Urinary bladder (tissue), 3 donors: ENCODE measurements around the gene RPL41.

DNA sequence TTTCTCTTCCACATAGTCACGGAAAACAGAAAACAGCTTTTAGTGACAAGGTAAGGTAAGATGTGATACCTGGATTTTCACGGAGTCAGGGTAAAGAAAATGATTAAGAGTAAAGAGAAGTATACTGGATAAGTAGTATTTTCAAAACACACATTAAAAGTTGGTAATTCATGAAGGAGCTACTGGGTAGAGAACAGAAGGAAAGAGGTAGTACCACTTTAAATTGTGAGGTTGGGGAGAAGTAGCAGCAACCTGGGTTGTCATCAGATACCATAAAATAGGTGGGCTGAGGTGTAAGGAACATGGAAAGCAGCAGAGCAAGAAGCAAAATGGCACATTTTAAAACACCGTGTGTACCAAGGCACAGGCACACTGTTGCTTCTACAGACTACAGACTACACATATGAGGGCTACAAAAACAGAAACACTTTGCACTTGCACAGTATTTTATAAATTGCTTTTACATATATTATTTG is 1.9 kb downstream of the PYM1 start:
- PRO-cap: no peak
- RAMPAGE, long total RNA: no peak

GRCh38 chr12:55933208-55934028 is 2.5 kb downstream of the DGKA start:
- PRO-cap: unidirectional peak, minus-strand start at chr12:55933282
- RAMPAGE, long total RNA: no peak

- PRO-cap: no peak
- RAMPAGE, long total RNA: no peak
Observed at GRCh38 chr12:55934038-55934356, 3.0 kb downstream of the DGKA start.

DNA sequence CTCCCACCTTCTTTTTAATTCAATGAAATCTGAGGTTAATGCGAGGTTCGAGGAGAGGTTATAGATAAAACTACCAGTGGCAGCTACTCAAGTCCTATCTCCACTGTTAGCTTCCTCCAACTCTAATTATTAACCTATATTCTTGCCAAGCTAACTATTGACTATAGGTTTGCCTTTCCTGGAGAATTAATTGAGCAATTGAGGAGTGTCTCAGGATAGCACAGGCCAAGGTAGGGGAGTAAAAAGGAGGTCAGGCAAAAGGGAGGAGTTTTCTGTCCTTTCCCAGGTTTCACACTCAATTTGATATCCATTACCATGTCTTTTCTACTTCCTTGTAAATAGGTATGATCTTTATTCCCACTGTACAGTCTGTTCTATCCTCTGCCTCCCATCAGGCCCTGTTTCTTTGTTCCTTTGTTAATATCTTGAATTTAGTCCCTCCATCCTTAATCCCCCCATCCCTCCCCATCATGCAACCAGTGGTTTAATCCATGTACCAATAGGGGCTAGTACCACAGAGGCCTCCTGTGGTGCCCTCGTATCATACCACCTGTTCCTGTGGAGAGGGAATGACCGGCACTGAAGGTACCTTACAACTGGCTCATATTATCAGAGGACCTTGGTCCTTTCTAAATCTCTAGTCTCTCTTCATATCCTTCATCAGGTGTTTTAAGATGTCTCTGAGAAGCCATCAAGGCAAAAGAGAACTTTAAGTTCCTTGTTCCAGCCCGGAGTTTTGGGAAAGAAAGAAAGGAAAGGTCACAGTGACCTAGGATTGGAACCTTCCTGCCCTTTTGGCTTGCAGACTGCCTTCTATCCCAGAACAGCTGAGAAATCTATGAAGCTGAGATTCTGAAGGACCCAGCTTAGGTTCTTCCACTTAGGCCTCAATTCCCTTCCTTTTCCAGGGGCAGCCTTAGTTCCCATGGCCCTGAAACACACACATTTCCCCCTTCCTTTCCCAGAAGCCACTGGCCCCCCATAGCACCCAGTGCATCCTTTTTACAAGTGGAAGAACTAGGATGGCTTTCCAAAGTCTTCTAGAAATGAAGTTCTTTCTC is 3.5 kb upstream of the SUOX start:
- PRO-cap: no peak
- RAMPAGE, long total RNA: no peak

GRCh38 chr12:56031880-56032633 is 9.7 kb upstream of the RPS26 start:
- PRO-cap: no peak
- RAMPAGE, long total RNA: no peak

GRCh38 chr12:56045334-56046022 is 3.8 kb downstream of the RPS26 start:
- PRO-cap: no peak
- RAMPAGE, long total RNA: no peak

DNA sequence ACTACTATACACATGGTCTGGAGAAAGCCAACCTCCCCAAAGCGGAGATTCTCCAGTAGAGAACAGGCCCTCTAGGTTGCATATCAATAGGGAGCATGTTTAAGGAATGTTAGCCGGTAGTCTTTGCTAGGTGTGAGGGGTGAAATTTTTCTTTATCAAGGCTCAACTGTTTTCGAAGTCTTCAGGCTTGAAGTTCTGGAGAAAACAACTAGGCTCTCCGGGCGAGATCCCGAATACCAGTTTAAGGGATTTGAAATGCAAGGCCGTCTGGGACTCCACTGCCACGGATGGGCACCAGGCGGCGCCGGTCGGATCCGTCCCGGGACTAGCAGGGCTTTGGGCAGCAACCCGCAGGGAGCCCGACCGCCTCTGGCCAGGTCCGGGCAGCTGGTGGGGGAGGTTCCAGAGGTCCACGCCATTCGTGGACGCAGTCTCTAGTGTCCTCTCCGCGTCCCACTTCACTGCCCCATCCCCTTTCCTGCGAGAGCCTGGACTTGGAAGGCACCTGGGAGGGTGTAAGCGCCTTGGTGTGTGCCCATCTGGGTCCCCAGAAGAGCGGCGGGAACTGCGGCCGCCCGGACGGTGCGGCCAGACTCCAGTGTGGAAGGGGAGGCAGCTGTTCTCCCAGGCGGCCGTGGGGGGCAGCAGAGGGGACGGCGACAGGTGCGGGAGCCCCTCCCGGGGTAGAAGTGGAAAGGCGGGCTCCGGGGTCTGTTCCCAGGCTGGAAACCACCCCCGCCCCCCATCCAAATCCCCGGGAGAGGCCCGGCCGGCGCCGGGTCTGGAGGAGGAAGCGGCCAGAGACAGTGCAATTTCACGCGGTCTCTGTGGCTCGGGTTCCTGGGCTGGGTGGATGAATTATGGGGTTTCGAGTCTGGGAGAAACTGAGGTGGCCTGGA is 925 bp upstream of the ERBB3 start:
- PRO-cap: no peak
- RAMPAGE, long total RNA: no peak

DNA sequence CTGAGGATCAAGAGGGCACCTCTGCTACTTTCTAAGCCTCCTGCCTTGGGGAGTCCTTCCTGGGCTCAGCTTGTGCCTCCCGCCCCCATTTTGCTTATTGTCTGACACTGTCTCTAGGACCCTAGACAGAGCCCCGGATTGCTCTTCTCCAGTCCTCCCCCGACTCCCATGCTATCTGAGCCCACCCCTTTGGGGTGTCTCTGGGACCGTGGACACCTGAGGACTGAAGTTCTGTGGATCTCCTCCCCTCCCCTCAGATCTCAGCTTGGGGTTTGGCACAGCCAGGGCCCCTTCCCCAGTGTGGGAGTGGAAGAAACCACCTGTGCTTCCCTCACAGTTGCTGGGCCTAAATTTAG is 1.2 kb downstream of the ERBB3 start:
- PRO-cap: no peak
- RAMPAGE, long total RNA: no peak

DNA sequence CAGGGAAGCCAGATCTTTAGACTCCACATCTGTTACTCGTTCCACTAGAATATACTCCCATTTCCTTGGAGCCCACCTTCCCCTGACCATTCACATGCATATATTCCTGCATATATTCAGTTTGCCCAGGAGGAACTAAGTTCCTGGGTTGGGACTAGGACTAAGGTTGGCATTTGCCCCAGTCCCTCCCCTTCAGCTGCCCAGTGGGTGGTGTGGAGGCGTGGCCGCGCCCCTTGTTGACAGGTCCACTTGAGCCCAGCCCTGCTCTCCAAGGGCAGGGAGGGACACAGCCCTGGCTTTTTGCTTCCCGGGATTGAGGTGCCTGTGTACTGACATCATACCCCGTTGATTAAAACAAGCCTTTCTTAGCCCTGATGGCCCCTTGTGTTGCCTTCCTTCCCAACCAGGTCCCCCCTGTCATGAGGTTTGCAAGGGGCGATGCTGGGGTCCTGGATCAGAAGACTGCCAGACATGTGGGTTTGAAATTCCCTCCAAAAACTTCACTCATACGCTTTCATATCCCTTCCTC is 7.3 kb downstream of the ERBB3 start:
- PRO-cap: no peak
- RAMPAGE, long total RNA: no peak

- PRO-cap: no peak
- RAMPAGE, long total RNA: no peak
Observed at GRCh38 chr12:56102968-56103635, 1.3 kb upstream of the PA2G4 start.

- PRO-cap: bidirectional peak, plus-strand start at chr12:56116613, minus-strand start at chr12:56116537
- RAMPAGE, long total RNA: start-site peak on the plus strand at chr12:56116629-56116673, 8,411 and 4,741 reads in 2 replicates
Observed at GRCh38 chr12:56116413-56117520, at the start of gene RPL41. RPL41 (plus strand) TSS chr12:56116633.

DNA sequence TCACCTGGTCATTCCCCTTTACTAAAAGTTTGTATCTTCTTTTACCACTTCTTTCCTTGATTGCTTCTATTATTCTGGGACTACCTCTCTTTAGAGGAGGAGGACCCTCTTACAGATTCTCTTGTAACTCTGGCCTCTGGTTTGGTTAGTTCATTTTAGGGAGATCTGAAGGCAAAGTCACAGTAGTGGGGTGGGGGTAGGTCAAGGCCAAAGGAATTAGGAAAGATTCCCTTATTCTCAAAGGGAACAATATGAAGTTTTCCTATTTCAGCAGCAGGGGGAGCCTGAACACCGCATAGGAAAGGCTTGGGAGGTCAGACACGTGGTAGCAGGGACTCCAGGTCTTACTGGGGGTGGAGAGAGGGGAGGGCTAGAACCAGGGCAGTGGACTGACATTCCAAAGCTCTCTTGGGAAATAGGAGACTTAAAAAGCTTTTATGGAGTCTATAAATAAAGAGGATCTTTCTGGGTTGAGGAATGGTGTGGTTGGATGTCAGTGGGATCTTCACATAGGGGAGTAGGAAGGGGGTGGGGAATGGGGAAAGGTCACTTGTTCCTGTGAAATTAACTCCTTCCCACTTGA is 1.3 kb downstream of the ZC3H10 start:
- PRO-cap: unidirectional peak, plus-strand start at position 477 of the sequence
- RAMPAGE, long total RNA: no peak

DNA sequence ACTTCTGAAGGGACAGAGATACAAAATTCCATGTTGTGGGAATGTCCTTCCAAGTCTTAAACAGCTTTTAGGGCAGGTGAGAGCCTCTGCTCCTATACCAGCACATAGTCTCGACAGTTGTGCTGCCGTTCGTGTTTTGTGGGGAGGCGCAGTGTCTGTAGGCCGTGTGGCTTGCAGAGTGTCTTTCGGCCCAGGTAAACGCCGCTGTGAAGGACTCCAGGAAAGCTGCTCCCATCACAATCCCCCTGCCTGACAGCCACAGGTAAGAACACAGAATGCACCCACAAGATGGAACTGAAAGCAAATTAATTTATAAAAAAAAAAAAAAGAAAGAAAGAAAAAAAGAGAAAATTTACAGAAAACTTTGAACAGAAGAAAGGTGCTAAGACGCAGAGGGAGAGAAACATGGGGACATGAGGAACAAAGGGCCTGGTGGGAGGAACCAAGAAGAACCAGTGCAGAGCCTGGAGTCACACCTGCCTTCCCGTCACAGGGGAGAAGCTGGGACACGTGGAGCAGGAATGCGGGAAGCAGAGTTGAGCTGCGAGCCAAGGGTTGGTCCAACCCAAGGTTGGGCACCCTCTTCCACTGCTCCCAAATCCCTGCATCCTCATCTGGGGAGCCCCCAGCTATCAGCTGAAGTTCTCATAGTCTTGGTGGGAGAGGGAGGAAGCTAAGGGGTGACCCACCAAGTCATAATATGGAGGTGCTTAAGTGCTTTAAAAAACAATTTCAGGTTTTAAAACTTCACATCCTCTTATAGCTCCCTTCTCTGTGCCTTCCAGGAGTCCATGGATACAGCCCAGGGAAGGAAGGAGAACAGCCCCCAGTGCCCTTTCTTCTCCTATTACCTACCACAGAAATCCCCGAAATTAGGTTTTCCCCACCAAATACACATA is 4.2 kb downstream of the MYL6 start:
- PRO-cap: no peak
- RAMPAGE, long total RNA: no peak

DNA sequence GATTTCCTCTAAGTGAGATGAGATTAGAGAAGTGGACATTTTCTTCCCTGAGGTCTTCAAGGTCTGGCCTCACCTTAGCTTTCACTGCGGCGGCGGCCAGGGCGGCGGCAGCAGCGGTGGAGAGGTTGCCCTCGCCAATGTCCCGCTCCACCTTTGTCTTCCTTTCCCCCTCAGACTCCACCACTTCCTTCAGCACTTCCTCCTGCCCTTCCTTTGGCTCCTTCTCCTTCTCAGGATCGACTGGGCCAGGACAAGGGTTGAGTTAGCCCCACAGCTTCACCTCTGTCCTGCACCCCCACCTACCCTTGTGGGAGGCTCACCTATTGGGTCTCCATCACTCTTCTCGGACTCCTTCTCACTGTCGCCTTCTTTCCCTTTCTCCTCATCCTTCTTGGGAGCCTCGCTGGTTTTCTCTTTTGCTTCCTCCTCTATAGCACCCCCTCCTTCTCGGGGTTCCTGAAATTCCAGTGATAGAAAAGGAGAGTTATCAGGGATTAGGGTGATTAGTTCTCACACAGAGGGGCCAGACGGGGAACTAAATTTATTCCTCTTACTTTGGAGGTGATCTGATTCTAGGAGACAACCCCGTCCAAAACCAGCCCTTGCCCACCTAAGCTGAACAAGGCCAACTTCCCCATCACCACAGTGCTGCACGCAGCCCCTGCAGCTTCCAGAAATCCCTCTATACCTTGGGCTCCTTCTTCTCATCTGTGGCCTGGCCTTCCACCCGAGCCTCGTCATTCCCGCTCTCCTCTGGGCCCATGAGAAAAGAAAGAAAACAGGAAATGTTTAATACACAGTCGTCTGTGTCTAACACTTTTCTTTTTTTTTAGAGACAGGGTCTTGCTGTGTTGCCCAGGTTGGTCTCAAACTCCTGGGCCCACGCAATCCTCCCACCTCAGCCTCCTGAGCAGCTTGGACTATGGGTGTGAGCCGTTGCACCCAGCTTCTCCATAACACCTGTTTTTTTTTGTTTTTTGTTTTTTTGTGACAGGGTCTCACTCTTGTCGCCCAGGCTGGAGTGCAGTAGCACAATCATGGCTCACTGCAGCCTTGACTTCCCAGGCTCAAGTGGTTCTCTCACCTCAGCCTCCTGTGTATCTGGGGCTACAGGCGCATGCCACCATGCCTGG is 11.7 kb downstream of the MYL6 start:
- PRO-cap: no peak
- RAMPAGE, long total RNA: no peak

DNA sequence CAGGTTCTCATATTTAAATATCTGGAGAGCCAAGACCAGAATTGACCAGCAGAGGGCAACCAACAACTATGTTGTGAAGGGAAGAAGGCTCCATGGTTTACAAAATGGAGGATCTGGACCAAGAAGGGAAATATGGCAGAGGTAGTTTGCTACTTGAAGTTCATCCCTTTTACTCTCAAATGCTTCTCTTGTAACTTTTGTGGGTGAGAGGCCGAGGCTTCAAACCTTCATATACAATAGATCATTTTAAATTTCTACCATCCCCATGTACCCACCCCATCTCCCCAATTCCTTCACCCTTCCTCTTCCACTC is 3.8 kb upstream of the SMARCC2 start:
- PRO-cap: no peak
- RAMPAGE, long total RNA: no peak

GRCh38 chr12:56238169-56239204 is 8.6 kb downstream of the SLC39A5 start:
- PRO-cap: no peak
- RAMPAGE, long total RNA: no peak

GRCh38 chr12:56243879-56244367 is 14.1 kb downstream of the SLC39A5 start:
- PRO-cap: no peak
- RAMPAGE, long total RNA: no peak

GRCh38 chr12:56267381-56267994 is 746 bp downstream of the COQ10A start:
- PRO-cap: no peak
- RAMPAGE, long total RNA: no peak

DNA sequence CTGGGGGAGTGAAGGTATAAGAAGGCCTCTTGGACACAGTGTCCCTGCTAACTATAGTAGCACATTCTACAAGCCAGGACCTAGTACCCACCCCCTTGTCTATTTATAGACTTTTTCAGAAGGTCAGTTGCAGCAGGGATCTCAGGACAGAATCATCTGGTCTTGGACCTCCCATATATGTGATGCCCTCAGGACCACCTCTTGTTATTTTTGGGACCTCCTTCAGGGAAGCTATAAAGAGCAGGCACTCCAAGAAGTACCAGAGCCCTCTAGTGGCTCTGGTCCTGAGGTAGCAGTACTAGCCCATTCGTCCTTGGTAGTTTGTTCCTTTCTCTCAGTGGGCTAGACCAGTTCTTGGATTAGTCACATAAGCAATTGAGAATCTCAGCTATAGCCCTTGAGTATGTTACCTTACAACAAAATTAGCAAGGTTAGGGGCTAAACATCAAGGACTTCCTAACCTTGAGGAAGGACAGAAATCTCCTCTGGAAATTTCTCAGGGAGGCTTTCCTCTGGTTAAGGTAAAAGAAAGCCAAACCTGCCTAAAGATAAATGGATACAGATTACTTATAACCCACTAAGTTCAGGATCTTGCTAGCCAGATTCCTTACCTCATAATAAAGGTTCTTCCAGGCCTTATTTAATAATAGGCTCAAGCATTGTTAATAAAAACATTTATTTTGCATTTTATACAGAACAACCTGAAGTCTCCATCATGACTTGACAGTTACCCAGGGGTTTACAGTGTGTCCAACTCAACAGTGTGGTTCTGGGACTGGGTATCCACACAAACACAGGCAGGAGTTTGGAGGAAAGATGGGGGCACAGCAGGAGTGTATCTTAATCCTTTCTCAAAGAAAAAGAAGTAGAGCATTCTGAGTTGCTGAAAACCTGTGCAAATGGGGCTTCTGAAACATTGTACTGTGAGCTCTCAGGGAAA is 4.6 kb downstream of the COQ10A start:
- PRO-cap: no peak
- RAMPAGE, long total RNA: no peak

DNA sequence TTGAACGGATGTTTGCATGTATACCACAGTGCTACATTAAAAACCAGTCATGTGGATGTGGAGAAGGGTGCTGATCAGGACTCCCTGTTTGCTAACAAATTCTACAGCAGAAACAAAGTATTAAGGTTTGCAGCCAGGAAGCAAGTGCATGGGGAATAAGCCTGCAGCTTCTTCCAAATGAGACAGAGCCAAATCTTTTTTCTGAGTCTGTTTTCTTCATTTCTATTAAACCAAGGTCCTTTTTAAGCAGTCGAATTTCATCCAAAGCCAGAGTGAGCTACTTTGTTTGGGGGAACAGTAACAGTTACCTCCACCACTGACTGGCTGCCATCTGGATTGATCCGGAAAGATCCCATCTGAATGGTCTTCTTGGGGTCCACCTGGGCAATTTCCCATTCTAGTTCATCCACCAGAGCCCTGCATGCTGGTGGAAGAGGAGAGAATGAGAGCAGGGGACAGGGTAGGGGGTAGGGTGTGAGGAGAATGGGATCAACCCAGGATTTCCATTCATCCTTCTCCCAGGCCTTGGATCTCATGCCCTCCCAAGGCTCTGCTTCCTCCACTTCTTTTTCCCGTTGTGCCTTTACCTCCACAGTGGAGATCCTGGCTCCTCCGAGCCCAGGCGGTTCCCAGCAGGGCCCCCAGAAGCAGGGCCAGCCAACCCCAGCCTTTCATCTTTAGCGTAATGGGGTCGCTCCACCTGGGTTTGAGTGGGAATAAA is 1.1 kb downstream of the CNPY2 start:
- PRO-cap: no peak
- RAMPAGE, long total RNA: no peak